T47D (cell line): ENCODE measurements around a stretch of chr11.

DNA sequence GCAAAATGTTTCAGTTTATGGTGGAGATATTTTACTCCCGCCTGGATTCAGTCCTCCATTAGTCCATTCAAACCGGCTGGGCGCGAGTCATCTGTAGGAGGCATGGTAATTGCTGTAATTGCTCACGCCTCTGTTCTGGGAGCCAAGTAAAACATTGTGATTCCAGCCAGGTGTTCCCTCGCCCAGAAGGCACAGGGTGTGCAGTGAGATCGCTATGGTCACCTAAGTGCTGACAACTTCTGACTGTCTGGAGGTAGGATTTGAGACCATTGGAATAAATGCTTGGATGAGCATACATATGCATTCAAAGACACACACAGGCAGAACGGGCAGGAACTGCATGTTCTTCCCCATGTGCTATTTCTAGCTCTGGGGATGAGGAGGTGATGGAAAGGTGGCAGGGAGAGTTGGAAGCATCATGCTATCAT, 627.7 kb upstream of the KIRREL3 start:
- RRBS: no CpG with 5 or more reads among the region's 8 CpGs

- RRBS: no CpG with 5 or more reads among the region's 2 CpGs
These were observed 533.1 kb downstream of the ETS1 start for GRCh38 chr11:128054241-128054746.

GRCh38 chr11:128208325-128209063, 378.9 kb downstream of the ETS1 start:
- RRBS: no CpG with 5 or more reads among the region's 6 CpGs

- RRBS: no CpG with 5 or more reads among the region's 9 CpGs
These were observed 284.8 kb downstream of the ETS1 start for GRCh38 chr11:128302299-128303274.

- RRBS: no CpG with 5 or more reads among the region's 4 CpGs
These were observed 133.9 kb downstream of the ETS1 start for GRCh38 chr11:128453390-128454014.

DNA sequence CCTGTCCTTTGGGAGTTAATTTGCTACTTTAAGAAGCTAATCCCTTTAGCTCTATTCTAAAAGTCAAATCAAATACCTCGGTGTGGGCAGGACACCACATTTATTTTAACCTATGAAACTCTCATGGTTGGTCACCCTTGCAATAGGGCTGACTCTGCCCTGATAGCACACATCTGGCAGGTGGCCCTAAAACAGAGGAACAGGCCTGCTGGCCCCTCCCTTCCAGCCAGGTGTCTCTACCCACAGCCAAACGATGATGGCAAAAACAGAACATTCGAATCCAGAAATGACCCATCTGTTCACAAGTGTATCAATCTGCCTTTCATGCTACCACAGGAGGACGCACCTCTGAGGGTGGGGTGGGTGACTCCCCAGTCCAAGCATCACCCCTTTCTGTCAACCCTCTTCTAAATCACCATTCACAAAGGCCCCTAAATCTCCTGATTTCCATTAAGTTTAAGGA, 118.2 kb downstream of the ETS1 start:
- RRBS: no CpG with 5 or more reads among the region's 4 CpGs

DNA sequence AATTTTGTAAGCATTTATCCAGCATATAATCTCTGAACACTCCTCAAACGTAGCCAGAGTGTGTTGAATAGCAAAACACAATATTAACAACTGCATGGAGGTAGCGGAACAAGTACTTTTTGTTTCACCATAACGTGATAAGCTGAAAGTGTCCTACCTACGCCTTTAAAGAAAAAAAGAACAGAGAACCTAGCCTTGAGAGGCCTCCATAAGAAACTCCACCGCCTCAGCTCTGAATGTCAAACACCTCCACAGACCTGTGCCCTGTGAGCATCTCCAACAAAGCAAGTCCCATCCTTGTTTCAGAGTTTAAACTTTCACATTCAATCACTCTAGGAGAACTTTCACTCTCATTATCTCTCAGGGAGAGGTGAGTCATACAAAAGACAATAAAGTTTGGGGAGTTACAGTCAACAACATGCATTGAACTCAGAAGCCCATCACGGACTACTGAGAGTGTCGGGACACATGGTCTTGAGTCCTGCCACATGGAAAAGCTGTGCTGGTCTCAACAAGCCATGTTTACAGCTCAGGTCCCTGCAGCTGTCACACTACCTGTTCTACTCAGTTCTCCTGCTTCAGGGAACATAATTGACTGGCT, 115.3 kb downstream of the ETS1 start:
- RRBS: no CpG with 5 or more reads among the region's 7 CpGs

DNA sequence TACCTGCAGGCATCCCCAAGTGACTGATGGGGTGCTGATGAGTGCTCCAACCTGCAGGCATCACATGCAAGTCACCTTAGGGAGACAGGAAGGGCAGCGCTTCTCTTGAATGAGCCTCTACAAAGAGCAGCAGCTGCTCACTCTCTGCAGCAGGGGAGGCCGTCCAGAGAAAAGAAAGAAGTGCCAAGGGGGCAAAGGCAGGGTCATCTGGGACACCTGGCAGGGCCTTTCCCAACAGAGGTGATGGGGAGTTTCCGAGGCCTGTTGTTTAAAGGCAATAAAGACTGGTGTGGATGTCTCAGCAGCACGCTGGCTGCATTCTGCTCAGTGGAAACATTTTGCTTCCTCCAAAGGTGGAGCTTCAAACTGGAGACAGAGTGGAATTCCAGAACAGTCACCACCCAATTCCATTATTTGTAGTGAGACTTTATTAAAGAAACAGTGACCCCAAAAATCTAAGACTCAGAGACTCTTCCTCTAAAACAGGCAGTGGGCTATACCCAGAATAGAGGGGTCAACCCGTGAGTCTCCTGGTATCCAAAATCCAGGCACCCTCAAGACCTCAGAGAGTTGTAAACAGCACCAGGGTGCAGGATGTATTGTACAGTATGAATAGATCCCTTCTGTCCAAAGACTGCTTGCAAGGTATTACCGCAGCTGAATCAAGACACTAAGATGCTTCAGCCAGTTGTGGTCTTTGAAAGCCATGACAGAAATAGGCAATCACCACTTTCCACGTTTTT, 113.6 kb downstream of the ETS1 start:
- RRBS: no CpG with 5 or more reads among the region's 7 CpGs

DNA sequence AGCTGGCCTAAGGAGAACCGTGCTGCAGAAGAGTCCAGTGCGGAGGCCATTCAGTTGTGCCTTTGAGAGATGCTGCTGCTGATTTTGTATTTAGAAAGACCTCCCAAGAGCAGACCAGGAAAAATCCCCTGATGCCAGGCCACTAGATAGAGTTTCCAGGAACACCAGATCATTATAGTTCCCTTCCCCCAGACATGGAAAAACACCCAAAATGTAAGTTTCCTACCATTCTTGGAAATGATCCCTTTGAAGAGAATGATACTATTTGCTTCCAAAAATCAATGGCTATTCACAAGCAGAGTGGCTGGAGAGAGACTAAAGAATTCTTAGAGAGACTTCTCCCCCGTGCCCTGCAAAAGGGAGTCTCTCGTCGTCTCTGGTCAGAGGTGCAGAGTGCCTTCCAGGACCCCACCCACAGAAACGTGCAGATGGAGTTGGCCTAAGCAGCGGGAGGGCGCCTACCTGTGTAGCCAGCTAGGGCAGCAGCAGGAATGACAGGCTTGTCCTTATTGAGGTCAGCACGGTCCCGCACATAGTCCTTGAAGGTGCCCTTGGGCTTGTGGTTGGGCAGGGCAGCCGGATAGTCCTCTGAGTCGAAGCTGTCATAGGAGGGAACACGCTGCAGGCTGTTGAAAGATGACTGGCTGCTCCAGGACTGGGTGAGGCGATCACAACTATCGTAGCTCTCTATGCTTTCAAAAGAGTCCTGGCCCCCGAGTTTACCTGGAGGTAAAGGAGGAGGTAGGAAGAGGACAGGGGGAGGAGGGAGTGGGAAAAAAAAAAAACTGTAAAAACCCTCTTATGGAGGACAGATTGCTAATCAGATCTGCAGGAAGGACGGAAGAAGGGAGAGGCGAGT, 107.4 kb downstream of the ETS1 start:
- RRBS: no CpG with 5 or more reads among the region's 18 CpGs

DNA sequence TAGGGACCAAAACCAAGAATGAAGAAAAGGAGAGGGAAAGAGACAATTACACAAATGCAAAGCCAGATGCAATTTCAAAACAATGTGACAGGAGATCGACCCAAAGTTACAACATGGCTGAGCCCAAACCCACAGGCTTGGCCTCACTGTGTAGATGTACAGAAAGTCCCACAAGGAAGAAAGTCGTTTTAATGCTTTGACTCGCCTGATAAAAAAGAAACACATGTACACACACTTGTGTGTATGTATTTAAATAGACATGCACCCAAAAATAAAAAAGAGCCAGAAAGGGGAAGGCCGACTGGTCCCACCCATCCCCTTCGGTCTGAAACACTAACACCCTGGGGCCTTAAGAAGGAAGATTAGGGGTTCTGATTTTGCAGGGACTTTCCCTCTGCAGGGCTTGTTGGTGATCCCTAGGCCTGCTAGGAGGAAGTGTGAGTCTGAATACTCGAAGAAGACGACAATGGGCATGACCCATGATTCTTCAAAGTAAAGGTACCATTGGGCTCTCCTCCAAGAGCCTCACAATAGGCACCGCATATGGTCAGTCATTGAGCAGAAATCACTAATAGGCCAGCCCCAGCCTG, 104.0 kb downstream of the ETS1 start:
- RRBS: no CpG with 5 or more reads among the region's 8 CpGs

DNA sequence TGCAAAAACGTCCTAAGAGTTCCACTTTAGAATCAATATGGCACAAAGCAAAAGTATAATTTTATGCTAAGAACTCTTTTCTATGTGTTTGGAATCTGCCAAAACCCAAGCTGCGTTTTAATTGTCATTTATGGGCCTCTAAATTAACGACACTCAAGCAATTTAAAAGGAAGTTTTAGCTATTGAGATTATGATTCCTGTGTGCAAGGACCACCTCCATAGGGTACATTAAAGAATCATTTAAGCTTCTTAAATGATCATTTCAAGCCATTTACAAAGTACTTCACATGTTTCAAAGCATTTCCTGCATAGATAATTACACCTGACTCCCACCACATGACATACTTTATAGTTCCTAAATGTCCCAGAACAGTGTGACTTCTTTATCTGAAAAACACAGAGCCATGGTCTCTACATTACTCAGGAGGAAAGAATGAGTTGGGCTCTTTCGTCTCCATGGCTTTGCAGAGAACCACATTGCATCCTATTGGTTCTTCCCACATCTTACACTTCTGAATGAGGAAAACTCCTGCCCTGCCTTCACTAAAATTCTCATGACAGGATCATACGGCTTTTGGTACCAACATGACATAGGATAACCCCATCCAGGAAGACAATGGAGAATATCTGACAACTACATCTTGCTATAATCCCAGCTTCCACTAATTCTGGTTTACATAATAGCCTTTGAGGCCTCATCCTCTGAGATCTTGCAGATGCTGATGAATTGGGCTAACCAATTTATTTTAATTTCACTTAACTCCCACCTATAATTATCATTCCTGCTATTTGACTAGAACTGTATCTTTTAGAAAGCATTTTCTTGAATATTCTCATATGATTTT, 88.6 kb downstream of the ETS1 start:
- RRBS: no CpG with 5 or more reads among the region's 5 CpGs

- RRBS: no CpG with 5 or more reads among the region's 18 CpGs
These were observed 80.1 kb downstream of the ETS1 start for GRCh38 chr11:128506899-128507931.

DNA sequence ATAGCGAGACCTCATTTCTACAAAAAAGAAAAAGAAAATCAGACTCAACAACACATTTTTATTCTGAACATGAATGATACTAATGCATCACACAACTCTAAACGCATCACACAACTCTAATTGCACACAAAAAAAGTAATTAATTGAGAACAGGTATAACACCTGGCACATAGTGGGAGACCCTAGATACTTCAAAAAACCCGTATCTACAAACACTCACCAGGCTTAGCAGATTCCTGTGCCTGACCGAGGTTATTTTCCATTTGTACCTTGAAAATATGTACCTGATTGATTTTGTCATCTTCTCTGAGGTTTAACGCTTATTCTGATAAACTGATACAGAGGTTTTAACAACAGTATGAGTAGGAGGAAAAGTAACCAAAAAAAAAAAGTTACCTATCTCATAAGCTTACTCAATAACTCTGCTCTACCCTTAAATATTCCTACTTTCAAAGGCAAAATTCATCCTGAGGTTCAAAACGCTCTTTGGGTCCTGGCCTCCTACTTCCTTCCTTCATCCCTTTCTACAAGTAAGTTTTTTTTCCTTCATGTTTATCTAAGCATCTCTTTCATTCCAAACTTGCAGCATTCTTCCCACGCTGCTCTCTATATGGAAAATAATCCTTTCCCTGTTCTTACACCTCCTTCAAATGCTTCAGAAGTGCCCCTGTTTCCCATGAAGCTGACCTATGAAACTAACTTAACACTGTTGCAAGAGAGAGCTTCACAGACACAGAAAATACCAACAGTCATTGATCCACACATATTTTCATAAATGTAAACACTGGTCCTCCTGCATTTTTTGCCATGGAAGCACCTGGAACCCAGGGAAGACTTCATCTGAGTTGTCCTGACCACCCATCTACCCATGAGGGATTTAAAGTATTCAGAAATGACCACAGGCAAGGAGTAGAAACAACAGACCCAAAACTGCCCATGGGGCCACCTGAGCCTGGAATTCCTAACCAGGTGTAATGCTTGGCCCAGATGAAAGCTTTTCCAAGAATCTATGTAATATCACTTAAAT, 73.2 kb downstream of the ETS1 start:
- RRBS: no CpG with 5 or more reads among the region's 7 CpGs

DNA sequence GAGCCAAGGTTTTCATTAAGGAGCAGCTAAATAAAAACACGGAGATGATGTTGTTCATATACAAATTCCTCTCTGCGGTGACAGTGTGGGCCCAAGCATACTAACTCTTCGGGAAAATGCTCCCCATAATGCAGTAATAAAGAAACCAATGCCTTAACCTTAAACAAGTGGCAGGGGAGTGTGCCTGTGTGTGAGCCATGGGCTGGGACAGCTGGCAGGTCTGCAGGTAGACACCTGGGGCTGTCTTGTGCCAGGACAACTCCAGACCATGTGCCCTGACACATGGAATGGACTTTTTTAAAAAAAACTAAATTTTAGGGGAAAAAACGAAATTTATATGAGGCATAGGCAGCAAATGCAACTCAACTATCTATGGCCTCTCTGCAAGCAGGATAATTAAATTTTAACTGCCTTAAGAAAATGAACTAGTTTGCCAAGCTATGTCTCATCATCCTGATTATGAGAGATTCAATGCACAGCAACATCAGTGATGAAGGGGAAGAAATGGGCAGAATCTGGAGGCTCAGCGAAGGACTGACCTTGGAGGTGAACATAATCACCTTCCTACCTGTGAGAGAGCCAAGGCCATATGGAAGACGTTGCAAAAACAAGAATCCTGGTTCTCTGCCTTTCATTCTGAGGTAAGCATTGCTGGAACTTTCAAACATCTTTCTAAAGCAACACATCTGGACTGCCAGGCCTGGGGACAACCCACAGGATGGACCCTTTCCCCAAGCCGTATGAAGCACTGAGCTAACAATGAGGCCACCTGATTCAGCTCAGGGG, 70.7 kb downstream of the ETS1 start:
- RRBS: no CpG with 5 or more reads among the region's 7 CpGs

DNA sequence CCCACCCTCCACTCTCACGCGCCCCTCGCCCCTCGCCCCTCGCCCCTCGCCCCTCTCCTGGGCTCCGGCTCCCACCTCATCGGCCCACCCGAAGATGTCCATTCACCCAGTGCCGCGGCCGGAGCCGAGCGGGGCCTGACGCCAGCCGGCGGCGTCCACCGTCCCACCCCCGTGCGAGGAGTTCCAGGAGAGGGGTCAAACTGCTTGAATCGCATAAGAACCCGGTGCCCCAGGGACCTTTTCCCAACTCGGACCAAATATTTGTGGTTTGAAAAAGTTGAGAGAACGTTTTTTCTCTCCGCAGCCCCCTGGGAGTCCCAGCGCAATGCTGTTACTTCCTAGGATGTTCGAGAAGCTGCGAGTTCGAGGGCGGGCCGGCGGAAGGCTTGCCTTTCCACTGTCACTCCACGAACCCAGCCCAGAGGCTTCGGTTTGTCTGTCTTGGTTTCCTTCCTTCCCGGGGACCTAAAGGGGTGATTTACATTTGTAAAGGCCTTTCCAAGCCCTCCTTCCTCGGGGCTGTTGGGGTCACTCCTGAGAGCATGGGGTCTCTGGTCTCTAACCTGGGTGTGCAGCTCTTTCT, 38.0 kb downstream of the ETS1 start:
- RRBS: 16% methylated on average over 19 of the region's 37 CpGs

- RRBS: no CpG with 5 or more reads among the region's 5 CpGs
These were observed 4.4 kb downstream of the ETS1 start for GRCh38 chr11:128582942-128583385.

DNA sequence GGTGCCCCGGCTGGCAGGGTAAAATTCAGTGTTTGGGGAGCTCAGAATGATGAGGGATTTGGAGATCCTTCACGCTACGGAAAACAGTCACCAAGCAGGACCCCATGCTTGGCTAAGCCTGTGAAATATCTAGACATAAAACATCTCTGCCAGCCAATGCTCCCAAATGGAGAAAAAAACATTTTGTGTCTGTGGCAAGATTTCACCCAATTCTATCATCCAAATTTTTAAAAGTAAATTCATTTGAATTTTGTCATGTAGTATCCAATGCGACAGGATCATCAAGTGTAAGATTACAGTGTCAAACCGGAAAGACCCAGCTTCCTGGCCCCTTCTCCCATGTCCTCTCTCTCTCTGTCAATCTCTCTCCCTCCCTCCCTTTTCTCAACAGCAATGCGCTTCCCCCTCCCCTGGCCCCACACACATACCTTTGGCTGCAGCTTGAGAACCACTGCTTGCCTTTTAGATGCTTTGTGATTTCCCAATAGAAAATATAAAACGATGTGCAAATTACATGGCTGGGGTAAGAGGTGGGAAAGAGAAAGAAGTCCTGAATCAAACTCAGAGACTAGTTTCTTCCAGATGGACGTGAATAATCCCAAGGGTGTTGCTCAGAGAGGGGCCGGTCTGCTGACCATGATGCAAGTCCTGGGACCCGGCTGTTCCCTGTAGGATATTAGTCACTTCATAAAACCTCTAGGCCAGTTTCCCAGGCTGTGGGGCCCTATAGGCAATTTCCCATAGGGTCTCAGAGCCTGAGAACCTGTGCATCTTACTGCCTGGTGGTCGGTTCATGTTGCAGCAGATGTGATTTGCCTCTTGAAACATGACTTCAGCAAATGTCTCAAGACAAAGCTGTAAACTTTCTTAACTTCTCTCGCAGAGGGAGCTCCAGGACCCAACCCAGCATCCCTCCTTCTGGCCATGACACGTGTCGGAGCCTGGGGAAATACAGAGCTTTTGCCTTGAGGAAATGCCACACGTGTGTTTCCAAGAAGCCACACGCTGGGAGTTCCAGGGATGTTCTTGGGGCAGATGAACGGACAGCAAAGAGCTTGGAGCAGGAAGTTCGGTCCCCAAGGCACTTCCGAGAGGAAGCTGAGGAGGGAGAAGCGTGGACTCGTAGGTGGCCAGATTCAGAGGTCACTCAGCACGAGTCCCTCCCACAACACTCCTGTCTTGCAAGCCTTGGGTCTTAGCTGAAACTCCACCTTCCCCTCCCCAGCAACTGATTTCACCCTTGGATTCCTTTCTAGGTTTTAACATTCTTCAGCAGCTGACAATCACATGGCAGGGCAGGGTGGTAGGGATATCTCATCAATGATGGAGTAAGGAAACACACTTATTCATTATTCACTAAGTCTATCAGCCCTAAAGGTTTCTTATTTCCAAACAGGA, 34.4 kb upstream of the ETS1 start:
- RRBS: no CpG with 5 or more reads among the region's 22 CpGs

DNA sequence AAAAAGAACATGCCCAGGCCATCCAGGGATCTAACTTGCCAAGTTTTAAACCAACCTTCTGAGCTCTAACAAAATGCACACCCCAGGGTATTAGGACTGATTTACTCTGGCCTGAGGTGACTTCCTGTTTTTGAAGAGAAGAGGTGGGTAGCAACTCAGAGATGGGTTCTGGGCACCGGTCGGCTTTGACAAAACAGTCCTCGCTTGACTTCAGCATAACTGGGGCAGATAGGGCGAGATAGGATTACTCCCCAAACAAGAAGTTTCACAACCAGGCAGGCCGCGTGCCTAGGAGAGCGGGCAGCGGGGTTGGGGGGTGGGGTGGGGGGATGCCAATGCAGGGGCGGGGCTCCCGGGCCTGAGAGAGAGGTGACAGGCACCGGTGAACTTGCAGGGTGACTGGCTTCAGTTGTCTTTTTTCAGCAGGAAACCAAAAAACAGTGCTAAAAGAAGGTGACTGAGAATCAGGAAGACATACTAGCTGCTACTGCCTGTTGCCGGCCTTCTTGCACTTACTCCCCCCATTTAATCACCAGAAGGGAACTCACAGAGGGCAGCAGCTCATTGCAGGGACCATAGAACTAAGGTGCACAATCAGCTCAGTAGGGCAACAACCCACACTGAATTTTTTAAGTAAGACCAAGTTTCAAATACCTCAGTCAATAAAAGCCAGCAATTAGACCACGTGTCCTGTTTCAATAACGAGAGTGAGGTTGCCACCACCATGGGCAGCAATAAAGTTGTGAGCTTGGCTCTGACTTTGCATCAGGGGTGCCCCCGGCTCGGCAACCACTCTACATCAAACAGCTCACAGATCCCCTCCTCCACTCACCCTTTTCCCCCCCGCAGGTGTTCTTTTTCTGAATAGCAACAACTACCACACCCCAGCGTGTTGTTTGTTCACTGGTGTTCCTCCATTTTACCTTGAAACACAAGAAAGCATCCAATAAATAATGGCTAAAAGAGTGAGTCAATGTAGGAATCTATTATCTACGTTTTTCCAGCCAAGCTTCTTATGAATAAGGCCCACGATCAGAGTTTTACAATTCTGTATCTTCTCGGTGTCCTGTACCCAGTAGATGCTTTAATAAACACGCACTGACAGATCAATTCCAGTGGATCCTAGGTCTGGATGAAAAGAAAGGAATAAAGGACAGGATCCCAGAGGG, 37.2 kb upstream of the ETS1 start:
- RRBS: 5% methylated on average over 2 of the region's 22 CpGs

DNA sequence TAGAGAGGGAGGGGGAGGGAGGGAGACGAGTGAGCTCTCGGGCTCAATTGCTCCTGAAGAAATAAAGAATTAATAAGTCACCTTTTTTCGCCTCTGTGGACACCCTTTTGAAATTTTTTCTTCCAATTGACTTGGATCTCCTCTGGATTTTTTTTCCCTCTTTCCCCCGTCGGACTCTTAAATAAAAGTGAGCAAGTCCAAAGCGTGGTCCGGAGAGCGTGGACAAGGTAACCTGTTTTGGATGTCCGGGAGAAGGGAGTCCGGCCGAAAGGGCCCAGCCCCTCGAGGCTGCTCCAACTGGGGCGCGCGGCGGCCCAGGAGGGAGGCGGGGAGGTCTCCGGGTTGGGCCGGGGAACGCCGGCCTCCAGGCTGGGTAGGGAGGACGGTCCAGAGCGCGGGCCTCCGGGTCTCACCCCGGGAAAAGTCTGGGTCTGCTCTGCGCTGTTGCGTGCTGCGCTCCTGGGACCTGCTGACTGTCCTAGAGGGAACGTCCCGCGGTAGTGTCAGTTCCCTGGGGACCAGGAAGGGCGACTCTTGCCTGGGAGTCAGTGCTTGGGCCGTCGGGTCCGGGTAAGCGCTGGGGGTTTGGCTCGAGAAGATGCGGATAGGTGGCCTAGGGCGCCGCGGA, 1.2 kb upstream of the FLI1 start:
- RRBS: 18% methylated on average over 22 of the region's 42 CpGs

- RRBS: no CpG with 5 or more reads among the region's 4 CpGs
These were observed 27.5 kb downstream of the FLI1 start for GRCh38 chr11:128721301-128721865.